Endodermal cell (in vitro differentiated cells): ENCODE measurements around a stretch of chr15.

- PRO-cap, result unidirectional peak, minus-strand start at chr15:75456788
Observed at GRCh38 chr15:75456540-75457131, 5.1 kb upstream of the SIN3A start.

- PRO-cap, result no peak
Observed at GRCh38 chr15:75577275-75577816, 1.8 kb downstream of the PTPN9 start.

DNA sequence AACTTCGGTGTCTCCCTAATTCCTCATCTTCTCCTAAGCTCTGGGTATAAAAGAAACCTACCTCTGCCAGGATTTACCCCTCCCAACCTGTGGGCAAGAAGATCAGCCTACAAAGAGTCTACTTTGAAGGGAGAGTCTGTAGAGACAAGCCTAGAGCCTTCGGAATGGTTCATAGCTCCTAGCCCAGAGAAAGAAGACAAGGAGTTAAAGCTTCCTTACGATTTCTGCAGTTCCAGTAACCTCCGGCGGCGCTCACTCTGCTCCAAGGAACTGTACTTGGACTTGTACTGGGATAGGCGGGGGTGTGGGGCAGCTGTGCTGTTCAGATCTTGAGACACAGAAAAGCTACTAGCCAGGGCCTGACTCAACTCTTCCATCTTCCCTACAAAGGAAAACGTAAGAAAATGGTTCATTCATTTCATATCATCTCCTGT is 4.8 kb downstream of the SNUPN start:
- PRO-cap, result no peak

GRCh38 chr15:75823700-75824278 is 19.5 kb upstream of the UBE2Q2 start:
- PRO-cap, result bidirectional peak, plus-strand start at chr15:75824107, minus-strand start at chr15:75823987

DNA sequence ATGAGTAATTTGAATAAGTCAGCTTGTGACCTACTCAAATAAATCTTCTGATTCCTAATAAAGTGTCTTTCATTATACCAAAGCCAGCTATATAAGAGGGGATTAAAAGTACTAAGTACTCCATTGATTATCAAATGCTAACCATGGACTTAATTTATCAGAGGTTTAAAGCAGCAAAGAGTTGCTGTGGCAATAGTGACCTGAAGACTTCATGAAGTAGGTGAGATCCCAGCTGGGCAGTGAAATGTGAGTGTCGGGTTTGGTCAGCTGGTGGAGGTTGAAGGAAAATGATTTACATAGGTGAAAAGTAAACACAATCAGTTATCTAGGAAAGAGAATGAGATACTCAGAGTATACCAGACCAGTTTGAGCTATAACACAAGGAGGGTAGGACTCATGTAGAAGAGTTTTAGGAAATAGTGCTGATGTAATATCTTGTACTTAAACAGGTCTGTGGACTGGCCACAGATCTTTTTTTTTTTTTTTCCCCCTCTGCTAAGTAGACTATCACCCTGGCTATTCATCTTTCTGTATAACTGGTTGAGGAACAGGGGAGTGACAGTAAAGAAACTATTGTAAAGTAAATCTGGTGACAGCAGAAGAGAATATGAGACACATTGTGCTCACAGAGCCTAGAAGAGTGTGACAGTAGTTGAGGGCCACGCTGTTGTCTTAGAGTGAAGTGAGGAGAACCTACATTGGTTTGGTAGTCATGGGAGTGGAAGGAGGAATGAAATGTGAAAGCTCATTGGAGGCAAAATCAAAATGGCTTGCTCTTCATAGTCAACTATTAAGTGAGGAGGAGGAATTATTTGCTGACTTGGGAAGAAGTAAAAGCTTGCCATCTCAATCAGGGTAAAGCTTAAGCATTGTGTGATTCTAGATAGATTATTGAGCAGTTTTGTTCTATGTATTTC is 16.3 kb upstream of the FBXO22 start:
- PRO-cap, result no peak

GRCh38 chr15:75901831-75902542 is 1.7 kb upstream of the FBXO22 start:
- PRO-cap, result no peak

- PRO-cap, result no peak
Observed at GRCh38 chr15:76259122-76259851, 52.0 kb downstream of the ETFA start.

DNA sequence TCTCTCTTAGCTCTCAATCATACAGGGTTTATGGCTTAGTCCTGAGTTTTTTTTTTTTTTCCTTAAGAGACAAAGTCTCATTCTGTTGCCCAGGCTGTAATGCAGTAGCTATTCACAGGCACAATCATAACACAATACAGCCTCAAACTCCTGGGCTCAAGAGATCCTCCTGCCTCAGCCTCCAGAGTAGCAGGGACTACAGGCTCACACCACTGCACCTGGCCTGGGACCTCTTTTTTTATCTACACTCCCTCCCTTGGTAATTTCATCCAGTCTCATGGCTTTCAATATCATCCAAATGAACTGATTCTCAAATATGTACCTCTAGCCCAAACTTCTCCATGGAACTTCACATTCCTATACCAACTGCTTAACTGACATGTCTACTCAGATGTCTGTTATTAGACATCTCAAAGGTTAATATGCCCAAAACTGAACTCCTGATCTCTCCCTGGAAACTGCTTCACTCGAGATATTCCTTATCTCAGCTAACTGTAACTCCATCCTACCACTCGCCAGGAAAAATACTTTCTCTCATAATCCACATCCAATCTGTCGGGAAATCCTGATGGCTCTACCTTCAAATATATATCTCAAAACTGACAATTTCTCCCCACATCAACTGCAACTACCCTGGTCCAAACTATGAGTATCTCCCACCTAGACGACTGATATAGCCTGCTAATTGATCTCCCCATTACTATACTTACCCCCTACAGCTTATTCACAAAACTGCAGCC is 31.3 kb downstream of the ETFA start:
- PRO-cap, result no peak

GRCh38 chr15:76299135-76299767 is 12.0 kb downstream of the ETFA start:
- PRO-cap, result no peak

DNA sequence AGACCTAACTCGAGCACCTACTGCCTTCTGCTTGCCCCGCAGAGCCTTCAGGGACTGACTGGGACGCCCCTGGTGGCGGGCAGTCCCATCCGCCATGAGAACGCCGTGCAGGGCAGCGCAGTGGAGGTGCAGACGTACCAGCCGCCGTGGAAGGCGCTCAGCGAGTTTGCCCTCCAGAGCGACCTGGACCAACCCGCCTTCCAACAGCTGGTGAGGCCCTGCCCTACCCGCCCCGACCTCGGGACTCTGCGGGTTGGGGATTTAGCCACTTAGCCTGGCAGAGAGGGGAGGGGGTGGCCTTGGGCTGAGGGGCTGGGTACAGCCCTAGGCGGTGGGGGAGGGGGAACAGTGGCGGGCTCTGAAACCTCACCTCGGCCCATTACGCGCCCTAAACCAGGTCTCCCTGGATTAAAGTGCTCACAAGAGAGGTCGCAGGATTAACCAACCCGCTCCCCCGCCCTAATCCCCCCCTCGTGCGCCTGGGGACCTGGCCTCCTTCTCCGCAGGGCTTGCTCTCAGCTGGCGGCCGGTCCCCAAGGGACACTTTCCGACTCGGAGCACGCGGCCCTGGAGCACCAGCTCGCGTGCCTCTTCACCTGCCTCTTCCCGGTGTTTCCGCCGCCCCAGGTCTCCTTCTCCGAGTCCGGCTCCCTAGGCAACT is 4.6 kb downstream of the ISL2 start:
- PRO-cap, result no peak

DNA sequence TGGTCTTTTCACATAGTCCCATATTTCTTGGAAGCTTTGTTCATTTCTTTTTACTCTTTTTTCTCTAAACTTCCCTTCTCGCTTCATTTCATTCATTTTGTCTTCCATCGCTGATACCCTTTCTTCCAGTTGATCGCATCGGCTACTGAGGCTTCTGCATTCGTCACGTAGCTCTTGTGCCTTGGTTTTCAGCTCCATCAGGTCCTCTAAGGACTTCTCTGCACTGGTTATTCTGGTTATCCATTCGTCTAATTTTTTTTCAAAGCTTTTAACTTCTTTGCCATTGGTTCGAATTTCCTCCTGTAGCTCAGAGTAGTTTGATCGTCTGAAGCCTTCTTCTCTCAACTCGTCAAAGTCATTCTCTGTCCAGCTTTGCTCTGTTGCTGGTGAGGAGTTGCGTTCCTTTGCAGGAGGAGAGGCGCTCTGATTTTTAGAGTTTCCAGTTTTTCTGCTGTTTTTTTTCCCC is 271.1 kb downstream of the ISL2 start:
- PRO-cap, result no peak

GRCh38 chr15:76774814-76775319 is 130.3 kb downstream of the SCAPER start:
- PRO-cap, result no peak

DNA sequence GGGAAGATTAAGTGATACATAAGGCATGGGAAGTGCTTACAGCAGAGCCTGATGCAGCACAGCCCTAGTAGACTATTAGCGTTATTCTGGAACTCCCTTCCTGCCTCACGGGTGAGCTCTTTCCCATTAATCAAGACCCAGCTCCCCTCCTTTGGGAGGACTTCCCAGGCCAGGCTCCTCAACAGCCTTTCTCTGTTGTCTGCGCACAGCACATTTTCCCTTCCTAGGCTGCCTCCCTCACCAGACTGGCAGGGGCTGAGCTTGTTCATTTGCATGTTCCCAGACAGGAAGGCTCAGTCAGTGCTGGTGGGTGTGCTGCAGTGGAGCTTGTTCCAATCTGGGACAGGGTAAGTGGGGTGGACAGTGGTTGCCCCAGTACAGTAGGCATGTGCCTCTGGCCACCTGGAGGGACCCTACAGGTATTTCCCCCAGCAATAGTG is 5.9 kb upstream of the PSTPIP1 start:
- PRO-cap, result no peak

GRCh38 chr15:77002877-77003527 is 8.1 kb downstream of the PSTPIP1 start:
- PRO-cap, result no peak

GRCh38 chr15:77067796-77068367 is 3.0 kb downstream of the TSPAN3 start:
- PRO-cap, result no peak

DNA sequence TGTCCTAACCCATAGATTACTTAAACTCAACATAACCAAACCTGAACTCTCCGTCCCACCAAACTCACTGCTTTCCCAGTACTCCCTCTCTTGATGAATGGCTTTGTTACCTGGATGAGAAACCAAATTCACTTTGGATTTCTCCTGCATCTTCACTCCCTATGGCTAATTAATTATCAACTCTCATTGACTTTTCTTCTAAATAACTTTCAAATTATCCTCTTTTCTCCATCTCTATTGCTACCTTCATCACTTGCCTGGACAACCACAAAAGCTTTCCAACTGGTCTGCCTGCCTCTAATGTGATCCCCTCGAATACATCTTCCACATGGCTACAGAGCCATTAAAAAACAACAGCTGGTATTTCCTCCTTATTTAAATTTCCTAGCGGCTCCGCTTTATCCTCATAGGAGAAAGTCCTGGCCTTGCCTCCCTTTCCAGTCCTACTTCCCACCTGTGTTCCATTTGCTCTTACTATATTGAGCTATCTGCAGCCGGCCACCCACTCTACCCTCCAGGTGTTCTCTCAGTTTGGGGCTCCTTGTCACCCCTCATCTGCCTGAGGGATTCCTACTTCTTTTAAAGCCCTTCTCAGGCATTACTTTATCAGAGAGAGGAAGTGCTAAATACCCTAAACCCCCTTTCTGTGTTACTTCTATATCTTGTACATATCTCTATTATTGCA is 49.6 kb upstream of the TSPAN3 start:
- PRO-cap, result no peak

GRCh38 chr15:77382289-77382817 is 37.6 kb downstream of the PEAK1 start:
- PRO-cap, result no peak

DNA sequence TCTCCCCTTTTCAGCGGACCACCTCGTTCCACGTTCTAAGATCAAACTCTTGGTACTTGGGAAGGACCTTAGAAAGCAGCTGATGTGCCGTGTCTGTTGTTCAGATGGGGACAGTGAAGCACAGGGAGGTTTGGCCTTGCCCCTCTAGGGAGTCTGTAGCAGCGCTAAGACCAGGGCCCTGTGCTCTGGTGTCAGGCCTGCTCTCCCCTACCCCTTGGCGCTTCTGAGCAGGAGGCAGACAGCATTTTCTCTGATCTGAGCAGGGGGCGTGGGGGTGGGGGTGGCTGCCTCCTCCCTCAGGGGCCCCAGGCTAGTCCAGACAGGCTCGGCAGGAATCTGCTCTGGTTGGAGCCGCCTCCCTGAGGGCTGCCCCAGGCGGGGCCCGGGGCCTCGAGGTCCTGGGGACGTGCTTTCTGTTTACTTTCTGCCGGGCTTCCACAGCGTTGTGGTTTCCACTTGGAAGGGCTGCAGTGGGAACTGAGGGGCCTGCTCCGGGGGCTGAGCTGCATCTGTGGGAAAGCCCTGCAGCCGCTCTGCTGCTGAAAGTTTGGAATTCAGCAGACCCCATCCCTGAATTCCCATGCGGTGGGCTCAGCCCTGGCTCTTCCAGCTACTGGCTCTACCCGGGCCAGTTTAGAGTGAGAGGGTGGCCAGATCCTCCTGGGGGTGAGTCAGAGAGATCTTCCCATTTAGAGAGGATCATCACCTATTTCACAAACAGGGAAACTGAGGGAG is 105.5 kb downstream of the LINGO1 start:
- PRO-cap, result no peak

DNA sequence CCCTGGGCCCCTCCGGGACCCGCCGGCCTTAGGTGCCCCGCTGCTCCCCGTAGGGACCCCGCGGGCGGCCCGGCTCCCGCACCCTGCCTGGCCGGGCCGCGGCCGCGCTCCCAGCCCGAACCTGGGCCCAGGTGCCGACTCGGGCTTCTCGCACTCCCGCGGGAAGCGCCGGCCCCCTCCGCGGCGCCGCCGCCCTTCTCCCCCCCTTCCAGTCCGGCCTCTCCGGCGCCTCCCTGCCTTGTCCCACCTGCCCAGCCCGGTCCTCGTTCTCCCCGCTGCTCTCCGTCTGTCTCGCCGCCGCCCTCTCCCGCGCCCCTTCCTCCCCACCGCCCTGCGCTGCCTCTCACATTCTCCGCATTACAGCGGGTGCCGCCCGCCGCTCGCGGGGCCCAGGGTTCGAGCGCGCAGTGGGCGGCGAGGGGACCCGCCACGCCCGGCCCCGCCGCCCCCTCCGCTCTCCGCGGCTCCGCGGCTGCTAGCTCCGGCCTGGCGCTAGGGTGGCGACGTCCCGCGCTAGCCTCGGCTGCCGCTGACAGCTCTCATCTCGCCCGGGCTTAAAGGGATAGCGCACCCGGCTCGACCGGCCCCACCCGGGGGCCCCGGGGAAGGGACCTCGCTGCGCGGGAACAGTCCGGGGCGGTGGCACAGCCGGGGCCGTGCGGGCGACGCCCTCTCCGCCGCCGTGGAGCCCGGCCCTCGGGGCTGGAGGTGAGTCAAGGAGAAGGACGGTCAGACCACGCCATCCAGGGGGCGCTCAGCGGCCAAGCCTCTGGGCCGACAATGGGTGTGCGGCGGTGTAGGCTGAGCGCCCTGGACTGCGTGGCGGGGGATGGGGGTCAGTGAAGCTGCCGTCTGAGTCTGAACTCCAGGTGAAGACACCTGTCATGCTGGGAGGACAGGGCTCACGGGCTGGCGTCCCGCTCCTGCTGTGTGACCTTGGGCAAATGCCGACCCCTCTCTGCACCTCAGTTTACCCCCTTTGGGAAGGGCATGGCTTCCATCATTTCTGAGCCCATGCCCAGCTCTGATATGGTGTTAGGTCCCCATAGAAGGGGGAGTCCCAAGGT is 187.3 kb upstream of the LINGO1 start:
- PRO-cap, result no peak

- PRO-cap, result no peak
Observed at GRCh38 chr15:77991660-77992948, 85.4 kb downstream of the TBC1D2B start.